Thoracic aorta endothelial cell (primary cell): ENCODE data around the genes FAM236C, ZCCHC13 and ATP7A.

GRCh38 chrX:72459080-72459365 lies 113.6 kb downstream of the HDAC8 start:
- CAGE, long polyA plus RNA: no peak

DNA sequence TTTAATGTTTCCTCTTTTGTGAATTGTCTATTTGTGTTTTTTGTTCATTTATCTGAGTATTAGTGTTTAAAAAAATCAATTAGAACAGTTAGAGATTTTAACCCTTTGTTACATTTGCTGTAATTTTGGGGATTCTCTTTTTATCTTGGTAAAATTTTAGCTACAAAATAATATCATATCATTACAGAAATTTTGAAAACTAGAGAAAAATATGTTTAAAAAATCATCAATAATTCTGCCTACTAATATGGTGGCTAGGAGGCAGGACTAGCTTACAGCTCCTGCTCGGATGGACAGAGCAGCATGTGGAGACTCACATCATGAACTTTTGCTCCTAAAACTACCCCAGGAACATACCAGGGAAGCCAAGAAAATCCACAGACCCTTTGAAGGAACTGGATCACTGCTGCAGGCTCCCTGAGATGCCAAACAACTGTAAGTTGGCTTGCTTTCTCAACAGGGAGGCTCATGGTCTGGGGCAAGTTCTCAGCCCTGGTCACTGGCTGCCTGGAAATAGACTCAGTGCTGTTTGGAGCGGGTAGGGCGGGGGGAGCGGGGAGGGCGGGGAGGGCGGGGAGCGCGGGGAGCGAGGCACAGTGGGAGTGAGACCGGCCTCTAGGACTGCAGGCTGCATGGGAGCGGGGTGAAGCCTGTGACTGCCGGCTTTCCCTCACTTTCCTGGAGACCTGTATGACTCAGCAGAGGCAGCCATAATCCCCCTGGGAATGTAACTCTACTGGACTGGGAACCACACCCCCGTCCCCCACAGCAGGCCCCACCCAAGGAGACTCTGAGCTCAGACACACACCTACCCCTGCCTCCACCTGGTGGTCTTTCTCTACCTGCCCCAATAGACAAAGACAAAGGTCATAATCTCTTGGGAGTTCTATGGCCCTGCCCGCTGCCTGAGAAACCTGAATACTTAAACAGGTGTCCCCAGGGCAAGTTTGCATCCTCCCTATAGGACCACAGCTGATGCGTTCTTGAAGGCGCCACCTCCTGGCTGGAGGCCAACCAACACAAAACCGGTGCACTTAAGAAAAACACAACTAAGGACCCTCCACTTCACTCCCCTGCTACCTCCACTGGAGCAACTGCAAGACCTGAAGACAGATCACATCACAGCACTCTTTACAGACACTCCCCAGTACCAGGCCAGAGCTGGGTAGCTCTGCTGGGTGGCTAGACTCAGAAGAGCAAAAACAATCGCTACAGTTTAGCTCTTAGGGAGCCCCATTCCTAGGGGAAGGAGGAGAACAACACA lies 18.3 kb downstream of the HDAC8 start:
- CAGE, long polyA plus RNA: no peak

GRCh38 chrX:72912436-72912748 lies at the start of gene FAM236C:
FAM236C (plus strand) TSS chrX:72912615.
- CAGE, long polyA plus RNA: no peak

- CAGE, long polyA plus RNA: no peak
These were observed 48.7 kb upstream of the PABPC1L2A start for GRCh38 chrX:73127952-73128396.

- CAGE, long polyA plus RNA: no peak
These were observed 264.3 kb downstream of the CHIC1 start for GRCh38 chrX:73826961-73828032.

DNA sequence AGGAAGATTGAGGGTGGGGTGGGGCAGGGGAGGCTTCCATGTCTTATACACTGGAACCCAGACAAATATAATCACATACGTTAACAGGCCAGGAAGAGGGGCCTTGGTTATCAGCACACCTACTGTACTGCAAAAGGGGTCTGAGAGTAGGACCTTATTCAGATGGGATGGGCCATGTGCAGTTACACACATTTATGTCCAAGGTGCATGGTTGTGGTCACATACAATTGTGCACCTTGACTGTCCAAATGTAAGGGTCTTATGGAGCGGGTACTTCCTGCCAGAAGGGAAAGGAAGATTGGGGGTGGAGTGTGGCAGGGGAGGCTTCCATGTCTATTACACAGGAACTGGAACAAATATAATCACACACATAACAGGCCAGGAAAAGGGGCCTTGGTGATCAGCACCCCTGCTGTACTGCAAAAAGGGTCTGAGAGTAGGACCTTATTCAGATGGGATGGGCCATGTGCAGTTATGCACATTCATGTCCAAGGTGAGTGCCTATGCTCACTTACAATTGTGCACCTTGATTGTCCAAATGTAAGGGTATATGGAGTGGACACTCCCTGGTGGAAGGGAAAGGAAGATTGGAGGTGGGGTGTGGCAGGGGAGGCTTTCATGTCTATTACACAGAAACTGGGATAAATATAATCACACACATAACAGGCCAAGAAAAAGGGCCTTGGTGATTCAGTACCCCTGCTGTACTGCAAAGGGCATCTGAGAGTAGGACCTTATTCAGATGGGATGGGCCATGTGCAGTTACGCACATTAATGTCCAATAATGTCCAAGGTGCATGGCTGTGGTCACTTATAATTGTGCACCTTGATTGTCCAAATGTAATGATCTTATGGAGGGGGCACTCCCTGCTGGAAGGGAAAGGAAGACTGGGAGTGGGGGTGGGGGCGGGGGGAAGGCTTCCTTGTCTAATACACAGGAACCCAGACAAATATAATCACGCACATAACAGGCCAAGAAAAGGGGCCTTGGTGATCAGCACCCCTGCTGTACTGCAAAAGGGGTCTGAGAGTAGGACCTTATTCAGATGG lies 282.2 kb downstream of the CHIC1 start:
- CAGE, long polyA plus RNA: no peak

DNA sequence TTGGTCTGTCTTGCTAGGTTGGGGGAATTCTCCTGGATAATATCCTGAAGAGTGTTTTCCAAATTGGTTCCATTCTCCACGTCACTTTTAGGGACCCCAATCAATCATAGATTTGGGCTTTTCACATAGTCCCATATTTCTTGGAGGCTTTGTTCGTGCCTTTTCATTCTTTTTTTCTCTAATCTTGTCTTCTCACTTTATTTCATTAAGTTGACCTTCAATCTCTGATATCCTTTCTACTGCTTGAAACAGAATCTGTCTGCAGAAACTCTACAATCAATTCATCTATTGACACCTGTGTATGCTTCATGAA lies 258.9 kb upstream of the ZCCHC13 start:
- CAGE, long polyA plus RNA: no peak

GRCh38 chrX:74054836-74055524 lies 249.0 kb upstream of the ZCCHC13 start:
- CAGE, long polyA plus RNA: no peak

DNA sequence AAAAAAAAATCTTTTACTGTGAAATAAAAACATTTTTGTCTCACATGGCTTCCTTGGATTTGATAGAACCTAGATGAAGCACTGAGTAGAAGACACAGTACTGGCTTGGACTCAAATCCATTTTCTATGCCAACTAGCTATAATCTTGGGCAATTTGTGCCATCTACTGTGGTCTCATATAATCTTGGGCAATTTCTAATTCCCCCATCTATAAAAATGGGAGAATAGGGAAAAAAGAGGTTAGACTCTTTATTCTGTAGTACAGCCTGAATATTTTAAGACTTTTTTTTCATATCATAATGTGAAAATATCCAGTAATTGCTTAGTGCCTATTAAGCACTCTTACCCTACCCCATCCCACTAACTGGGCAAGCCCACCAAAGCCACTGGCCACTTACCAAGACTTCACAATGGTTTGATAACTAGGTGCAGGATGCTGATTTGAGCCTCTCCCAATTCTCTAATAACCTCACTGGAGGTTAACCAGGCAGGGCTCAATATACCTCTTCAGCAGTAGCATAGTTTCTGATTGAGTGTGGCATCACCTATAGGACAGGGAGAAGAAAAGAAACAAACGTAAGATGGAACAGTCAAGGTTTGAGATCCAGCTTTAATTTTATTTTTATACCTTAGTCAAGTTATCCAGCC lies 22.6 kb upstream of the ZCCHC13 start:
- CAGE, long polyA plus RNA: no peak

- CAGE, long polyA plus RNA: no peak
These were observed at the start of gene ZCCHC13 for GRCh38 chrX:74304019-74304475. ZCCHC13 (plus strand) TSS chrX:74304180.

DNA sequence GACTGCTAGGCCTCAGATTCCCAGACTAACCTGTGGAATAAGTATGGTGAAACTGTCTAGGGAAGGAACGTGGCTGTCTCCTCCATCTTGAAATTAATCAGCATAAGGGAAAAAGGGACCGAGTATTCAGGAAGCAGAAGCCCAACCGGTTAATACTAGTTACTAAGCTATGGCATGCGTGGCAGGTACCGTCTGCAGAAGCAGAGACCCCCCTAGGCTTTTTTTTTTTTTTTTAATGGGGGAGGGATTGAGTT lies 1.1 kb downstream of the RLIM start:
- CAGE, long polyA plus RNA: no peak

DNA sequence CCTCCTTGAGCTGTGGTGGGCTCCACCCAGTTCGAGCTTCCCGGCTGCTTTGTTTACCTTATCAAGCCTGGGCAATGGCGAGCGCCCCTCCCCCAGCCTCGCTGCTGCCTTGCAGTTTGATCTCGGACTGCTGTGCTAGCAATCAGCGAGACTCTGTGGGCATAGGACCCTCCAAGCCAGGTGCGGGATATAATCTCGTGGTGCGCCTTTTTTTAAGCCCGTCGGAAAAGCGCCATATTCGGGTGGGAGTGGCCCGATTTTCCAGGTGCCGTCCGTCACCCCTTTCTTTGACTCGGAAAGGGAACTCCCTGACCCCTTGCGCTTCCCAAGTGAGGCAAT lies 130.8 kb downstream of the NEXMIF start:
- CAGE, long polyA plus RNA: no peak

DNA sequence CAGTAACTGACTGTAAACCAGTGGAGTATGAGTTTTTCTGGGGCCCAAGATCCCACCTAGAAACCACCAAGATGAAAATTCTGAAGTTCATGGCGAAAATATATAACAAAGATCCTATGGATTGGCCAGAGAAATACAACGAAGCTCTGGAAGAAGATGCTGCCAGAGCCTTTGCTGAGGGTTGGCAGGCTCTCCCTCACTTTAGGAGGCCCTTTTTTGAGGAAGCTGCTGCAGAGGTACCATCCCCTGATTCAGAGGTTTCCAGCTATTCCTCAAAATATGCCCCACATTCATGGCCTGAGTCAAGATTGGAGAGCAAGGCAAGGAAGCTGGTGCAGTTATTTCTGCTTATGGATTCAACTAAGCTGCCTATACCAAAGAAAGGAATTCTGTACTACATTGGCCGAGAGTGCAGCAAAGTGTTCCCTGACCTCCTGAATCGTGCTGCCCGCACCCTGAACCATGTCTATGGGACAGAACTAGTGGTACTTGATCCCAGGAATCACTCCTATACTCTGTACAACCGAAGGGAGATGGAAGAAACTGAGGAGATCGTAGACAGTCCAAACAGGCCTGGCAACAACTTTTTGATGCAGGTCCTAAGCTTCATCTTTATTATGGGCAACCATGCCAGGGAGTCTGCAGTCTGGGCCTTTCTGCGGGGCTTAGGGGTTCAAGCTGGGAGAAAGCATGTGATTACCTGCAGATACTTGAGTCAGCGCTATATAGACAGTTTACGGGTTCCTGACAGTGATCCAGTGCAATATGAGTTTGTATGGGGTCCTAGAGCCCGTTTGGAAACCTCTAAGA lies 2.5 kb downstream of the MAGEE1 start:
- CAGE, long polyA plus RNA: no peak

- CAGE, long polyA plus RNA: no peak
These were observed 298.2 kb downstream of the MAGEE1 start for GRCh38 chrX:76725655-76726178.

DNA sequence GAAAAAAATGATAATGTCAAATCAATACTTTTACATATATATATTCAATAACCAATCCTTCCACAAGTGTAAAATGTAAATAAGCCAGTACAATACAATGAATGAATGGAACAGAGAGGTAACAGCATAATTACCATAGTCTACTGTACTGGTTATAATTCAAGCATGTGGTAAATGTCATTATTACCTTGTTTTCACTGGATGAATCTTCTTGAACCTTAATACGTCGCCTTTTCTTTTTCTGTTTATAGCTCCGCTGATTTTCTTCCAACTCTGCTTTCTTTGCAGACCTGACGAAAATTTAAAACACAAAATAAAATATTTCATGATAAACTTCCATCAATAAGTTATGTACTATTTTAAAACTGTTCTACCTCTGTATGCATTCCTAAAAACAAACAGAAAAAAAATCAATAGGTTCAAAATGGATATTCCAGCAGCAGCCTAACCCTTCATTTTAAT lies 132.1 kb downstream of the ATRX start:
- CAGE, long polyA plus RNA: no peak

DNA sequence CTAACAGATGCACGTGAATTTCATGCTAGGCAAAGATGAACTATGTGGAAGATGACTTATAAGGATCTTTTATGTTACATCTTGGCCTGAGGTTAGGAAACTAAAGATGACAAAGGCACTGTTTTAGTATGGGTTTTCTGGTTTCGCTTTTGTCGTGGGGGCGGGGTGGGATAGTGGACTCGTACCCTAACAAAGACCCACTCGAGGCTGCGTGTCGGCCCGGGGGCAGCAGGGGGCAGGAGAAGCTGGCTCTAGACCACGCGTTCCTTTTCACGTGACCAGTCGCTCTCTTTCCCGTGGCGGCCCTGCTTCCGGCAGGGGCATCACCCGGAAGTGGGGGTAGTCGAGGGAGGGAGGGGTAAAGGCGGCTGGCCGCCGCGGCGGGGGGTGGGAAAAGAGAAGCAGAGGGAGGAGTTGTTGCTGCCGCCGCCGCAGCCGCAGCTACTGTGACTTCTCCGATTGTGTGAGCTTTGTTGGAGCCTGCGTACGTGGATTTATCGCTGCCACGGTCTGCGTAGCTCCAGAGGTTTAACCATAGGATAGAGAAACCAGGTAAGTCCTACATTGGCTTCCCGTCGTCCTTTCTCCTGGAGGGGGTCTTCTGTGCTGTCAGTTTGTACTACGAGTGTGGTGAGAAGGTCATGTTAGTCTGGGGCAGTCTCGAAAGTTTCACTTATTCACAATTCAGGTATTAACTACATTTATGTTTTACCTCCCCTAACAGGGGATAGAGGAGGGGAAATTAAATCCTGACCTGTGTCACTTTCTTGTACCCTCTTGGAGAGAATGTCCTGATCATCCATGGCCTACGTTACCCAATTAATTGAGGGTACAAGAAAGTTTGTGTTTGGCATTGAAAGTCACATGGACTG lies at the start of gene ATP7A:
Gene ATP7A (plus strand): TSS at position 410 of the 872 bp plus-strand sequence.
- CAGE, long polyA plus RNA: no peak

- CAGE, long polyA plus RNA: no peak
These were observed 14.6 kb downstream of the PGK1 start for GRCh38 chrX:78118566-78119219.

- CAGE, long polyA plus RNA: no peak
These were observed 17.1 kb downstream of the GPR174 start for GRCh38 chrX:79161391-79162171.

GRCh38 chrX:81116058-81116393 lies 85.7 kb downstream of the HMGN5 start:
- CAGE, long polyA plus RNA: no peak

DNA sequence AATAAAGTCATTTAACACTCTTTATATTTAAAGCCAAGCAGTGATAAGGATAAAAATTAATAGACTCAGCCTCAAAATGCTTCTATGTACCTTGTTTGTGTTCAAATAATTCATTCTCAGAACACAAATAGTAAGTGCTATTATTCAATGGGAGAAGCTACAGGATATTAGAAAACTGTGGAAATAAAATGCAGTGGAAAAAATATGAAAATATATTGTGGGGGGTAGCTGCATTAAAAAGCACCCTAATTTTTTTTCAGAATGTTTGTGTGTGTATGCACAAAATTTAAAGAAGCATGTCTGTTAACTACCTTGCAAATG lies 11.5 kb upstream of the POU3F4 start:
- CAGE, long polyA plus RNA: no peak